Temporal lobe (tissue), 2 donors: ENCODE measurements around a stretch of chr2.

- RAMPAGE, long total RNA: no peak
These were observed 205.1 kb downstream of the ARL4C start for GRCh38 chr2:234291468-234292513.

DNA sequence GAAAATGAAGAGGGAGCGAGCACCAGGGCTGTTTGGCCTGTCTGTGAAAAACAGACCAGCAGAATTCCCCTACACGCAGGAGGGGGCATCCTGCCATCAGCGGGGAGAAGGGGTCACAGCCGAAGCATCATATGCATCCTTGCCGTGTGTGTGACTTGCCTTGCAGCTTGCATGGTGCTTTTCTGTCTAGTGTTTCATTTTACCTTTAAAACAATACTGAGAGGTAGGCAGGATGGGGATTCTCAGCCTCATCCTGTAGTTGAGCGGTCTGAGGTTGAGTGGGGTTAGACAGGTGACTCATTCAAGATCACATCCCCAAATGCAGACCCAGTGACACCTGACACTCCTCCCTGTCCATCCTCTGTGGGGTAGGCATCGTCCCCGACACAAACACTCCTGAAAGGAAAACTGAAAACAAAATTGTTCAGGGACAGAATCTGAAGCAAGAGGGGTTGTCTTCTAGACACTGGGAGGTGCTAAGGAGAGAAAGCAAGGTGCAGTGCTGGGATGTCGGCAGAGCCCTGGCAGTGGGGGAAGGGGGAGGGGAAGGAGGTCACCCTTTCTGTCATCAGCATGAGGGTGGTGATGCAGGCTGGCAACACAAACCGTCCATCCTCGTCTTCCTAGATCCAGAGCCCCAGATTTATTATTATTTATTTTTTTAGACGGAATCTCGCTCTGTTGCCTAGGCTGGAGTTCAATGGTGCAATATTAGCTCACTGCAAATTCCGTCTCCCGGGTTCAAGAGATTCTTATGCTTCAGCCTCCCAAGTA, 7.8 kb downstream of the ARL4C start:
- RAMPAGE, long total RNA: no peak

GRCh38 chr2:234633518-234634003, 136.7 kb upstream of the ARL4C start:
- RAMPAGE, long total RNA: no peak

DNA sequence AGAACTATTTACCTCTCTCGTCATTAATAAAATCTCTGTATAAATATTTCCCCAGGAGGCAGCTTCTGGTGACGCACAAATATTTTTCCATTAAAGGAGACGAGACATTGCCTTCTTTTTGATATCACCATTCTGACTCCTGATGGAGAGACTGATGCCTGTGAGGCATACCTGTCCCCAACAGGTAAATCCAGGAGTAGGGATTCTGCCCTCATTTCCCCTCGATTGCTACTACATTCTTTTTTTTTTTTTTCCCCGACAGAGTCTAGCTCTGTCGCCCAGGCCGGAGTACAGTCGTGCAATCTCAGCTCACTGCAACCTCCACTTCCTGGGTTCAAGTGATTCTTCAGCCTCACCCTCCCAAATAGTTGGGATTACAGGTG, 137.1 kb upstream of the ARL4C start:
- RAMPAGE, long total RNA: no peak

DNA sequence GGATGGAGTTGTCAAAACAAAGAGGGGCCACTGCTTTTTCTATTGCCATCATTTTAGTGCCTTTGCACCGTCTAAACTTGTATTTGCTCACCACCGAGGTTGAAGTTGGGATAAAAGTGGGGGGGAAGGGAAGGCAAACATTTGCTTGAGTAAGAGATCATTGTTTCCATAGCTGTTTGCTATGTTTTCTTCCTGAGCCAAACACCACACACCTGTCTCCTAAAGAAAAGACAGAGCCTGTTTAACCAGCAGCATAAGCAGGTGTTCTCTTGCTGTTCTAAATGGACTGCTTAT, 179.2 kb upstream of the ARL4C start:
- RAMPAGE, long total RNA: no peak

DNA sequence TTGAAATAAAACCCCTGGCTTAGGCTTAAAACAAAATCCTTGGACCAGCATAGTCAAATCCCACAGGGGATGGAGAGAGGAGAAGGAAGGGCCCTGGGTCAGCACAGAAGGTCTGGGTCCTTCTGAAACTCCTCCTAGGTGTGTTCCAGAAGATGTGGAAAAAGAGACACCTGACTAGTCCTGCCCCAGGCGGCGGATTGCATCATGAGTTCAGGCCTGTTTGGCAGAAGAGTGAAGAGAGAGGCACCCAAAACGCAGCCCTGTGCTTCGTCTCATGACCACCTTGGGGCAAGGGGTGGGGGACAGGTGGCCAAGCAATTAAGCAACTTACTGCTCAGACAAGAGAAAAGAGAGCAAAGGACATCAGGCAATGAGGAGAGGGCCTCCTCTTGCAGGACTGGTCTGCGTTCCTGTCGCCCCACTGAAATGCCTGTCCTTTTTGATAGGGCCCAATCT, 104.7 kb upstream of the SH3BP4 start:
- RAMPAGE, long total RNA: no peak

GRCh38 chr2:234874710-234875225, 77.0 kb upstream of the SH3BP4 start:
- RAMPAGE, long total RNA: no peak

GRCh38 chr2:234880395-234880618, 71.5 kb upstream of the SH3BP4 start:
- RAMPAGE, long total RNA: no peak

DNA sequence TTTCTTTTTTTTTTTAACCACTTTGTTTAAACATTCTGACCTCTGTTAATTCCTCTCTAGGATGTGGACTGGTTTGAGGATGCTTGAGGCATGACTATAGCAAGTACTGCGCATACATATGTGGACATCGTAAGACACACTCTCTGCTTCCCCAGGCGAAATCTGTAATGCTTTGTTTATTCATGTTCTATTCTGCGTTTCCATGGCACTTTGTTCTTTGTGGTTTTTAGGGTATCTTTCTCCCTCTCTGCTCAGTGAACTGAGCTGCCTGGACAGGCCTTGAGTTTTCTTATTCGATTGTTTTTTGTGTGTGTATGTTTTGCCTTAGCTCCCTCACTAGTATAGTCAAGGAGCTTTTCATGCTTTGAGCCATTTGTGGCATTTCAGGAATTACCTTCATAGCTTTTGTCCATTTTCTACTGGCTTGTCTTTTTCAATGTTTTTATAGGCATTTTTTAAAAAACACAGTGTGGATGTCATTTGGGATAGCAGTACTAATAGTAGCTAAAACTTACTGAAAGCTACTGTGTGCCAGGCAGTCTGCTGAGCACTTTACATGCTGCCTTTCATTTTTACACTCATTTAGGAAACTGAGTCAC, 1.9 kb upstream of the SH3BP4 start:
- RAMPAGE, long total RNA: no peak

DNA sequence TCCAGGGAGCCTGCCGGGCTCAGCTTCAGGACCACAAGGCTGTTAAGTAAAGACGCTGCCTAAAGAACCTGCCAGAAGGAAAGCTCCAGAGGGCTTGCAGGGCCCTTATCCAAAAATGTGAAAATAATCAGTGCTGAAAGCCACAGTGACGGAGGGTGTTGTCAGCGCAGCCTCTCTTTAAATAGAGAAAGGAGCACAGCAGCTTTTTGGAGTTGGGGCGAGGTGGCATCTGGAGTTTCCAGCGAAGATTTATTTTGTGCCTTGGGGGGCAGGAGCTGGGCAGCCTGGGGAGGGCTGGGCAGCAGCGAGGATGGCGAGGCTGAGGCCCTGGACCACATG, 40.1 kb downstream of the SH3BP4 start:
- RAMPAGE, long total RNA: no peak

- RAMPAGE, long total RNA: no peak
These were observed 48.0 kb downstream of the SH3BP4 start for GRCh38 chr2:234999639-235000439.

GRCh38 chr2:235050678-235051795, 99.2 kb downstream of the SH3BP4 start:
- RAMPAGE, long total RNA: no peak

- RAMPAGE, long total RNA: no peak
These were observed 113.6 kb downstream of the AGAP1 start for GRCh38 chr2:235607252-235608045.

- RAMPAGE, long total RNA: no peak
These were observed 147.4 kb downstream of the AGAP1 start for GRCh38 chr2:235641101-235641814.

DNA sequence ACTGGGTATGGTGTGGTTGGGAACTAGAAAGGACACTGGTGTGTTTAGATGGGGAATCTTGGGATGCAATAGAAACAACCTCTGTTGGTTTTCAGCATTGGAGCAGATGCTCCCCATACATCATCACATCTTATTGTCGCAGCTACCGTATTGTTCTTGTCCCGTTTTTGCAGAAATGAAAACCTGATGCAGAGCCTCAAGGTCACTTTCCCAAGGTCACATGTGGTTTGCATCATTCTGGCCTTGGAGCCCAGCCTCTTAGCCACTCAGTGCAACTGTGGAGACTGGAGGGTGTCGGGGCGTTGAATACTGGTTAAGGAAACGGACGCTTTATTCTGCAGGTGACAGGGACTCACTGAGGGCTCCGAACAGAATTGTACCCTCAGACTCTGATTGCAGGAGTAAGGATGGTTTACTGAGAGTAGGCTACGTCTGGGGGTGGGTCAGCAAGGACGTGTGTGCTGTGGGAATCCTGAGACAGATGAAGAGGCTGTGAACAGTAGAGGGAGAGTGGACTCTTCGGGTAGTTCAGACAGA, 166.9 kb downstream of the AGAP1 start:
- RAMPAGE, long total RNA: no peak

- RAMPAGE, long total RNA: no peak
These were observed 255.2 kb downstream of the AGAP1 start for GRCh38 chr2:235748987-235749585.

DNA sequence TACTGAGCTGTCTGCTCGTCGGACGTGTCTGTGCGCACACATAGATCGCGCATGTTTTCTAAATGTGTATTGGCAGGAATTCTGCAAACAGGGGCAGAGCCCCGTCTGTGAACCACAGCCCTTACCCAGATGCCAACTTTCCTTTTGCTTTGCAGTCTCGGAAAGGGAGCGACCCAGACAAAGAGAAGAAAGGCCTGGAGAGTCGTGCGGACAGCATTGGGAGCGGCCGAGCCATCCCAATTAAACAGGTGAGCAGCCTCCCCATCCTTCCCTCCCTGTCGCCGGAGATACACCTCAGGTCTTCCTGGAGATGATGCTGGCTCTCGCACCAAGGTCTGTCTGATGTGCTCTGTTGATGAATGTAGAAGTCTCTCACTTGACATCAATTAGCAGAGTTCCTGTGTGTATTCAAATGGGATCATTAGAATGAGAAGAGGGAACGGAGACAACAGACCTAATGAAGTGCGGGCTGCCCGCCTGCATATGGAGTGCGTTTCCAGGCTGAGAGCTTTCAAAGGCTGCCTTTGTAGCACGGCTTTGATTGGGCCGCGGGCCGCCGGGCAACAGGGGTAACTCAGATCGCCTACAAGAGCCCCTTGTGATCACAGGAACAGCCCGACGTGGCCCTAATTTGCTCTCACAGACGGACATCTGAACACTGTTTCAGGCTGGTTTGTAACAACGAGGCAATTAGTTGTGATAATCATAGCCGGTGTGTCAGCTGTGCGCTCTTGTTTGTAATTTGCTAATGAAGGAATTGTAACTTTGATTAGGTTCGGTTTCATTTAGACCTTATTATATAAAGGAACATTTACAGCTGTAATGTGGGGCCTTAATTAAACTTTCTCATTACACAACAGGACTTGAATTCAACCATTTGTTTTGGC, 313.5 kb downstream of the AGAP1 start:
- RAMPAGE, long total RNA: no peak

DNA sequence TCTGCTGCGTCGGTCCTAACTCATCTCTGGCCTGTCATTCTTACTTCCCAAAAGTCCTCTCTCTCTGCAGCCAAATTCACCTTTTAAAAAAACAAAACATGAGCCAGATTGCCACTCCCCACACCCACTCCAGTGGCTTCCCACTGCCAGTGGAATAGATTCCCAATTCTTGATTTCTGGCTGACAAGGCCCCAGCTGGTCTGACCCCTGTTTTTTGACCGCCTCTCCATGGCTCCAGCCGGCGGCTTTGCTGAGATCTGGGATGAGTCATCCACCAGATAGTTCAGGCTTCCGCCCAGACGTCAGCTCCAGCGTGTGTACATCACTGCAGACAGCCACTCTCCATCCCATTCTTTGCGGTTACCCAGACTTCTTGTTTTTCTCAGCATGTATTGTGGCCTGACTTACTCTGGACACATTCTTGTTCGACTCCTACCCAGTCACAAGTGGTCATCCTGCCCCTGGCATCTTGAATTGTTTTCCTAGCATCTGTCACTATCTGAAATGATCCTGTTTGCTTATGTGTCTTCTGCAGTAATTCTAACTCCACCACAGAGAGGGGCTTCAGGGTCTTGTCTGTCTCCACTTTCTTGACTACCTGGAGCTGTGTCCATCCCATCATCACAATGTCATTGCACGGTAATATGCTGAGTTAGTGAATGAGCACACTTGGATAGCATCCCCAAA, 227.8 kb downstream of the GBX2 start:
- RAMPAGE, long total RNA: no peak

DNA sequence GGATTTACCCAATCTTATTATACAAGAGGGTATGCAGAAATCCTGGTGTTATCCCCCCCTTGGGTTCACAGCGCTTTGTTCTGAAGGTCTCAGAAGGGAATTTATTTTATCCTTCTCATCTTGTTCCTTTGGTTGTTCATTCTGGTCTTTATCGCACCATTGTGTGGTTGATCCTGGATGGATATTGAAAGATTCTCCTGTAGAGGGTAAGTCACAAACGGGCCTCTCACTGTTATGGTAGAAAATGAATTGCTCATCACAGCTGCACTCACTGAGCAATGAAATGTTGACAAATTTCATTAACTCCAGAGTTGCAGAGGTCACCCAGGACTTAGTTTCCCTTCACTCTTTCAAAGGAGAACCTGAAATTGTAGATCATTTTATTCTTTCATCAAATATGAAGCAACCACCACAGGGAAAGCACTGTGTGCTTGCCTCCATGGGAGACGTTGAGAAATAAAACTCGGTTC, 193.7 kb downstream of the GBX2 start:
- RAMPAGE, long total RNA: no peak

GRCh38 chr2:236001352-236001958, 166.7 kb downstream of the GBX2 start:
- RAMPAGE, long total RNA: no peak